Glomerular endothelial cell (primary cell): ENCODE results near the genes TNS3, HUS1 and DDC.

GRCh38 chr7:45727546-45727966 is 145.3 kb downstream of the CCDC201 start:
- RAMPAGE, long total RNA = no peak

DNA sequence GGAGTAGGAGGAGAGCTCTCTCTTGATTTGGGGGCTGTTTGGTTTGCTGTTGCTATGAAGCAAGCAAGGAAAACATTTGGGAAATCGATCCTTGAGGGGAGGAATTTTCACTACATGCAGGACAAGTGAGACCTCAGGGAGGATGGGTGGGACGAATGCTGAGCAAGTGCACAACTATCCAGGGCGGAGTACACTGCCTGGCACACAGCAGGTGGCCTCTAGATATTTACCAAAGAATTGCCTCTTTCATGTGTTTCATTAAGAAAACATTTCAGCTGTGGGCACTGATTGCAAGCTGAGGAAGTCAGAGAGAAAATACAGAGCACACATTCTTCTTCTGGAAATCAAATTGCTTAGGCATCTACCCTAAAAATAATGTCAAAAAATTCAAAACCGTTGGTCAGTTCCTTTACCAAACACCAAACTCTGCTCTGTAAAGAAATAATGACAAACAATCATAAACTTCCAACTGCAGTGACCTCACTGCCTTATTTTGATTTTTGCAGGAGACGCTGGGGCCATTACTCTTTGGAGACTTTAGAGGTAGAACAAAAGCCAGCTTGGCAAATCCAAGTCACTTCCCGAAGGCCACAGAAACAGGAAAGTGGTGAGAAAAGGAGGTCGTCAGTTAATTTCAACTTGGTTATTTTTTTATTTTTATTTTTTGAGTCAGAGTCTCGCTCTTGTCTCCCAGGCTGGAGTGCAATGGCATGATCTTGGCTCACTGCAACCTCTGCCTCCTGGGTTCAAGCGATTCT is 2.6 kb upstream of the IGFBP1 start:
- RAMPAGE, long total RNA = no peak

DNA sequence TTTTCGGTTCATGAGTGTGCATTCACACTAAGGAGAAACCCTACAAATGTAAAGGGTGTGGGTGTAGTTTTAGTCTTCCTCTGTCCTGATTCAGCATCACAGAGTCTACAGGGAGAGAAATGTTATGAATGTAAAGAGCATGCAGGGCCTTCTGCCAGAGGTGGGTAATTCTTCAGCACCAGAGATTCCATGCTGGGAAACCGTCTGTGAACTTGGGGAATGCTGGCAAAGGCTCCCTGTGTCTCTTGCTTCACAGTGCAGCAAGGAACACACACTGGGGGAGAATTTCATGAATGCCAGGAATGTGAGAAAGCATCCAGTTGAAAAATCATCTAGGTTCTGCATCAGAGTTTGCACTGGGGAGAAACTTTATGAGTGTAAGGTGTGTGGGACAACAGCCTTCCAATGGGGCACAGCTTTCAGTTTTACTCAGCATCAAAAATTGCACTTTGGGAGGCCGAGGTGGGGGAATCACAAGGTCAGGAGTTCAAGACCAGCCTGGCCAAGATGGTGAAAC is 224.3 kb upstream of the IGFBP3 start:
- RAMPAGE, long total RNA = no peak

- RAMPAGE, long total RNA = no peak
Measured at GRCh38 chr7:46568428-46568818, 647.4 kb upstream of the IGFBP3 start.

DNA sequence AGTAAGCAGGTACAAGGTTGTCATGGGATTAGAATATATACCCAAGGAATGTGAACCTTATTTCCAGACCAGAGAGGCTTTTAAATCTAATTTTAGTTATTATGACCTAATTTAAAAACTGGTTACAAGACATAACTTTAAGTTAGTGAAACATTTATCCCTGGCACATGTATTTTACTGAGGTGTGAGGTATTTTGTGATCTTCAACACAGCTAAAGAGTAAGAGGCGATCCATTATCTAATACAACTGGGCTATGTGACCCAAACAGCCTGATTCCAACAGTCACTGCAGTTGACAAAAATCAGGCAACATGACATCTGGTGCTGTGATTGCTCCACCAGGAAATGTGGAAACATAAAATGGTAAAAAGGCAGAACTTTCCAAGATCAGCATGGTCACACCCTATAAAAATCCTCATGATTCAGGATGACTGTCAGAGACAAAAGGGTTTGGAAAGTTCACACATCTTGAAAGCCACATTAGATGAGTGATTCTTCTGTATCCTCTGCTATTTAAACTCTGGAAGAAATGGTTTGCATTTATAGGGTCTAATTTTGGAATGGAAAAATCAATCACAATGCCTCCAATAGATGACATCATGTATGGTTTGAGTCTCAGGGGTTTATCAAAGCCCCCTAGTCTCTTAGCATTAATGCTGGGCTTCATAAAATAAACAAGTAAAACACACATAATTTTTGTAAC is 662.5 kb upstream of the IGFBP3 start:
- RAMPAGE, long total RNA = no peak

- RAMPAGE, long total RNA = no peak
Measured at GRCh38 chr7:47052304-47052890, 529.5 kb downstream of the TNS3 start.

DNA sequence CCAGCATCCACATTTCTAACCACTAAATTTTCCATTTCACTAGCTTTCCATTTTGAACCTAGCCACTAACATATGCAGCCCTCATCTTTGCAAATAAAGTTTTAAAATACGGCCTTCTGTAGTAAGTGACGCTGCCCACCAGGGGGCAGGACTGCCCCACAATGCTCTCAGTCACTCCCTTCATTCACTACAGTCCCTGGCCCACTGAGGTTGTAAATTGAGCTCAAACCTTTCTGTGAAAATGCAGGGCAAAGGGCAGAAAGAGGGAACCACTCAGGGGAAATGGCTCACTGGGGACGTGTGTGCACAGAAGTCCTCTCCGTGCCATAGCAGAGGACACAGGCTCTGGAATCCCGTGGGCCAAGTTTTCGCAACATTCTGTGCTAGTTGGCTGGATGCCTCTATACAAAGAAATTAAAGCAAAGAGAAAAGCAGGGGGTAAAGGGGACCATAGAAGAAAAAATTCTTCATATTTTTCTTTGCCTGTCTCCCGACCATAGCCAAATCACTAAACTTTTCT is 315.6 kb downstream of the TNS3 start:
- RAMPAGE, long total RNA = no peak

DNA sequence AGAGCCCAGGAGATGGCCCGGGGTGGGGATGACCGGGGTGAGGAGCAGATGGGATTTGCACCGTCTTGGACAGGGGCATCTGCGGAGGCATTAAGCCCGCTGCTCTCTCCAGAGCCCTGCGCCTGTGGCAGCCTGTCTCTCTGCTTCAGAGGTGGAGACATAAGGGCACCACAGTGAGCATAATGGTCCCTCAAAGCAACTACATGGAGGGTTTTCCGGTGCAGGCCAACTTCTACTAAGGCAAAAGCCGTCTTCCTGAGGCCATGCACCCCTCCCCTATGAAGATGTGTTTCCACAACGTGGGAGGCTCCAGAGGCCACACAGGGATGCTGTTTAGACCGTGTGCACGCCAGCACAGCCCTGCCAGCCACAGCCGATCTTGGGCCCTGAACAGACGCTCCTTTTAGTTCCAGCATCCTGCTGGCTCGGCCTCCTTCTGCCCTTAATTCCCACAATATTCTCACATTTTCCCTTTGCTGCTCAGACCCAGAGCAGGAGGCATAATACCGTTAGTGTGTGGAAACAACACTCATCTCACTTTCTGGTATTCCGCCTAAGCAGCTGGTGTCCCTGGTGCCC is 267.1 kb downstream of the TNS3 start:
- RAMPAGE, long total RNA = no peak

- RAMPAGE, long total RNA = no peak
Measured at GRCh38 chr7:47485035-47485987, 96.6 kb downstream of the TNS3 start.

GRCh38 chr7:47501353-47501846 is 80.5 kb downstream of the TNS3 start:
- RAMPAGE, long total RNA = no peak

- RAMPAGE, long total RNA = no peak
Measured at GRCh38 chr7:47535625-47536086, 46.3 kb downstream of the TNS3 start.

GRCh38 chr7:47570427-47571137 is 11.3 kb downstream of the TNS3 start:
- RAMPAGE, long total RNA = no peak

- RAMPAGE, long total RNA = start-site peak on the minus strand at chr7:47582082-47582170, 234 and 280 reads in 2 replicates
Measured at GRCh38 chr7:47581425-47582442, at the start of gene TNS3. TSS of gene TNS3 (minus strand) at chr7:47582111.

- RAMPAGE, long total RNA = no peak
Measured at GRCh38 chr7:47734088-47734688, 152.3 kb upstream of the TNS3 start.

GRCh38 chr7:47977069-47977512 is 2.3 kb downstream of the HUS1 start:
- RAMPAGE, long total RNA = no peak

DNA sequence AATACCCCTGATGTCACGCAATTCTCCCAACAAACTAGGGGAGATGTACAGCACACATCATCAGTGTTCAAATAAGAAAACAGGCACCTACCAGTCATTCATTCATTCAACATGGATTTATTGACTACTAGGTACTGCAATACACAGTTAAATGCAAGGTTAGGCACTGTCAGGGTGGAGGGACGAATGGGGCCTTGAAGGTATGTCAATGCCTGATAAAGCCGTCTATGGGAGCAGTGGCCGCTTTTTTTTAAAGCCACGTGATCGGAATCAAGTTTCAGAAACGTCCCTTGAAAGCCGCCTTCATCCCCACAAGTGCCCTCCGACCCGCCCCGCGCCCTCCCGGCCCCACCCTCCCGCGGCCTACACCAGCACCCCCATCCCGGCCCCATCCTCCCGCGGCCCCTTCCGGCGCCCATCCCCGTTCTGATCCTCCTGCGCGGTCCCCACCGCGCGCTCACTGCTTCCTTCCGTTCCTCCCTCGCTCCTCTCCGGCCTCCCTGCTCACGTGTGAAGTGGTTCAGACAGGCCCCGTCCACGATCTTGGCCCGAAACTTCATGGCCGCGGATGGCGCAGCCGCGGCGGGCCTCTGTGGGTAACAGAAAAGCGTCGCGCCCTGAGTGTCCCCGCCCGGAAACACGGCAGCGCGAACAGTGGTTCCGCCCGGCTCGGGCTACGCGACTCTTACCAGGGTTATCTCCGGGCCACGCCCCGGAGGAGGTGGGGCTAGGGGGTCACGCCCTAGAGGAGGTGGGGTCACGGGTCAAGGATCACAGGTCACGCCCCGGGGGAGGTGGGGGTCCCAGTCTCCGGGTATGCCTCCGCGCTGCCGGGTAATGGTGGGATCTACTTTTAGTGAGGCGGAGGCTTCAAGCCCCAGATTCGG is at the start of gene HUS1:
TSS of gene HUS1 (minus strand) at position 656 of the 887 bp plus-strand sequence.
- RAMPAGE, long total RNA = start-site peak on the minus strand centred at position 607 of the sequence, 76 bp wide, 148 and 240 reads in 2 replicates

DNA sequence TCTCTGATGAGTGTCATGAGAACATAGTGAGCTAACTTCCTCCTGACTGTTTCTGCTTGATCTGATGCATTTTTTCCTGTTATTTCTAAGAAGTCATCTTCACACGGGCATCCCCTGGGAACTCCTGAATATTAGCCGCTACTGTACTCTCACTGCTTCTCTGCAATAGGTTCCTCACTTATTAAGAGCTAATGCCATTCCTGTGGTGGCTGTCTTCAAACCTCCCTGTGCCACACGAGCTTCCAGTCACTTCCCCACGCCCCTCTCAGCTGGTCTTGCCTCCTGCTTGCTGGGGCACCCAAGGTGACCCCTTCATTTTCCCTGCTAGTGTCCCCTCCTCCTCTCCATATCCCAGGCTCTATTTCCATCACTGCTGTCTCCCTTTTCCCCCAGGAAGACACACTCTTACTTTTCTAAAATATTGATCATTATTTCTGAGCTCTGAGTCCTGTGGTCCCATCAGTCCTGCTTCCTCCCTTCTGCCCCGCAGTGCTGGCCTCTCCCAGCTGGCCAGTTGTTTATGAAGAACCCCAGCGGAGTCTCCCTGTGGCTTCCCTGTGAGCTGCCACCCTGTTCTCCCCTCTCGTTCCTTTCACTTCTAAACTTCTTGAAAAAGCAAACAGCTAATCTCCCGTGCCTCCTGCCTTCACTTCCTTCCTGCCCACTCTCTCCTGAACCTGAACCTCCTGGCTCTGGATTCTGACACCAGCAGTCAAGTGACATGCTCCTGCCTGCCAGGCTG is 60.8 kb downstream of the SPATA48 start:
- RAMPAGE, long total RNA = no peak

- RAMPAGE, long total RNA = no peak
Measured at GRCh38 chr7:50308433-50309630, 4.3 kb downstream of the IKZF1 start.

GRCh38 chr7:50345830-50346589 is 41.5 kb downstream of the IKZF1 start:
- RAMPAGE, long total RNA = no peak

DNA sequence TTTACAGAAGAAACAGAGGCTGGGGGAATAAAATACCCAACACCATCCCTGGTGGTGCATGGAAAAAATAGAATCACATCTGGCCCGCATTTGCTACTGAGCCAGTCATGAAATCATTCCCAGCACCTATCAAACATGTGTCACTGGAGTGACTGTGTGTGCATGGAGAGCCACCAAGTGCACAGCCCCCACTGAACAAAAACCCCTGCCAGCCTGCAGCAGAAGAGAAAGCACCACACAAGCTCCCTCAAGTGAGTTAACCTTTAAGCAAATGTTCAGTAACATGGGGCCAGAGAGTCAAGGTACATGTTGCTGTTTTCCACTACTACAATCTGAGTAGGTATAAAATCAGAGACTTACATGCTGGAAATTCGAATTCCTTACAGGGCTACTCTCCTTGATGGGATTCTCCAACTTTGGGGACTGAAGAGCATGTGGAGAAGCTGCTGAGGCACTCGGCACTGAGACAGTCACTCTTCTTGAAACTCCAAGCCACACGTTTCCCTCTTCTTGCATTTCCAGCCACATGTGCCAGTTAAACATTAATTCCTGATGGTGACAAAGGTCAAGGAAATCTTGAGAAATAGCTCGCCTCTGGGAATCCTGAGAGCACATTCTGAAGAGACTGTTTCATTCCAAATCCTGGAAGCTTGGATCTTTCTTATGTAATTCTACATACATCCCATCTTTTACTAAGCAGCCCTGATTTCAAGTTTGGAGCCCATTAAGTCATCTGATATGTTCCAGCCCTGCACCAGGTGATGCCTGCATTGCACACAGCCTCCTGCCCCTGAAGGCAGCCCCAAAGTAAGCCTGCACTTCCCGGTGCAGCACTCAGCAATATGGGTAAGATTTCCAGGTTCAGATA is at the start of gene DDC:
TSS of gene DDC (minus strand) at position 481 of the 868 bp plus-strand sequence.
- RAMPAGE, long total RNA = no peak